Measurements from ENCODE around the gene LIMCH1.

DNA sequence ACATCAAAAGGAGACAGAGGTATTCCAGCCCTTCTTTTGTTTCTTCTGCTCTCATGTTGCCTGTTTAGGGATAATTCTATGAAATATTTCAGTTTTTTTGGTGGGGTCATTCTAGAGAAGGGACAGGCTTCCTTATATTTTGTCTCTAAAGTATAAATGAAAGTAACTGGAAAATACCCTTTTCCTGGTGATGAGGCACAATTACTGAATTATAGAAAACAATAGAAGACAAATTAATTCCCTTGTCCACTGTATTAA, 36.5 kb upstream of the LIMCH1 start:
- PRO-cap, 3 experiments: no peak in any of the 3 experiments
- RAMPAGE, long total RNA: no peak

- PRO-cap, 3 experiments: no peak in any of the 3 experiments
- RAMPAGE, long total RNA: no peak
Observed at GRCh38 chr4:41514935-41515626, 22.9 kb upstream of the LIMCH1 start.

GRCh38 chr4:41537826-41538641, at the start of gene LIMCH1:
TSS of gene LIMCH1 (plus strand) at chr4:41538157.
- PRO-cap, 3 experiments: no peak in any of the 3 experiments
- RAMPAGE, long total RNA: no peak

DNA sequence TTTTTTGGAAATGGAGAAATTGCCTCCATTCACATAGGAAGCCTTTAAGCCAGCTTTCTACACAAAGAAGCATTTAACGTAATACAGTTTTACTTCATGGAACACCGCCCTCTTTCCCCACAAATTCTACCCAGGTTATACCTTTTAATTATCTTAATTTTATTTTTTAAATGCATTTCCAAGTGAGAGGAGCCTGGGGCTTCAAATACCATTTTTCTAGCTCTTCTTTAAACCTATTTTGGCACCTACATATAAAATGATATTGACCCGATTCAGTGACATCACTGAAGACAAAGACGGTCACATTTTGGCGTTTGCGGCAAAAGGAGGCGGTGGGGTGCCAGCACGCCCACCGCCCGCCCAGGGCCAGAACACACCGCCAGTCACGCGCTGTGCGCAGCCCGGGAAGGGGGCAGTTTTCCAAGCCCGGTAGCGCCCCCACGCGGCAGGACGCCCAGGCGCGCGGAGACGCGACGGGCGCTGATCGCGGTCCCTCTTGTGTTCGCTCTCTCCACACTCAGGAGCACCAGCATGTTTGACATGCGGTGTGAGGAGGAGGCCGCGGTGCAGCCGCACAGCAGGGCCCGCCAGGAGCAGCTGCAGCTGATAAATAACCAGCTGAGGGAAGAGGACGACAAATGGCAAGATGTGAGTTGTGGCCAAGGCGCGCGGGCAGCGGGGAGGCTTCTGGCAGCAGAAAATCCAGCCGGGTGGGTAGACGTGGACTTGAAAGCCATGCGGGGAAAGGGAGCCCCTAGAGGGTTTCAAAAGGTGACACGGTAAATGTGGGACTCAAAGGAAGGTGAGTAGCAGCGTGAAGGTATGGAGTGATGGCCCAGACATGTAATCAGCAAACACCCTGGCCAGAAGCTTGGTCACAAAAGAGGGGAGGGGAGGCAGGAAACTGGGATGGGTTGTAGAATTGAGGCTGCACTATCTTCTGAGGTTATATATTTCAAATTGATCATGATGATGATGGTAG, 104.3 kb downstream of the PHOX2B start:
- PRO-cap, 3 experiments: no peak in any of the 3 experiments
- RAMPAGE, long total RNA: no peak

DNA sequence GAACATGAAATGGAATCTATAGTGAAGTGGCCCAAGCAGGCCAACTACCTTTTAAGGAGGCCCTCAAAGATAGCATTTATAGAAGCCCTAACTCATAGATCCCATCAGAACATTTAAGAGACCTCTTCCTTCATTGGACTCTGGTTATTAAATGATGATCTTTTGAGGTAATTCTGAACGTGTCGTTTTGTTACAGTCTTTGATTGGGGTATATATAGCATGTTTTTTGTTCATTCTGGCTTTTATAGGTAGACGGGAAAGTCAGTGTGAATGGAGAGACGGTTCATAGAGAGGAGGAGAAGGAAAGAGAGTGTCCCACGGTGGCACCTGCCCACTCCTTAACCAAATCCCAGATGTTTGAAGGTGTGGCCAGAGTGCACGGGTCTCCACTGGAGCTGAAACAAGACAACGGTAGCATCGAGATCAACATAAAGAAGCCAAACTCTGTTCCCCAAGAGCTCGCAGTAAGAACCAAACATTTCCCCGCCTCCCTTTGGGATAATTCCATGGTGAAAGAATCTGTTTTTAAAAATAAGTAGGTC, 98.3 kb downstream of the PHOX2B start:
- PRO-cap, 3 experiments: no peak in any of the 3 experiments
- RAMPAGE, long total RNA: no peak

GRCh38 chr4:41956857-41957784, 21.9 kb downstream of the TMEM33 start:
- PRO-cap, 3 experiments: no peak in any of the 3 experiments
- RAMPAGE, long total RNA: no peak

GRCh38 chr4:41991346-41991756, 1.0 kb downstream of the SLC30A9 start:
- PRO-cap, 3 experiments: no peak in any of the 3 experiments
- RAMPAGE, long total RNA: no peak

DNA sequence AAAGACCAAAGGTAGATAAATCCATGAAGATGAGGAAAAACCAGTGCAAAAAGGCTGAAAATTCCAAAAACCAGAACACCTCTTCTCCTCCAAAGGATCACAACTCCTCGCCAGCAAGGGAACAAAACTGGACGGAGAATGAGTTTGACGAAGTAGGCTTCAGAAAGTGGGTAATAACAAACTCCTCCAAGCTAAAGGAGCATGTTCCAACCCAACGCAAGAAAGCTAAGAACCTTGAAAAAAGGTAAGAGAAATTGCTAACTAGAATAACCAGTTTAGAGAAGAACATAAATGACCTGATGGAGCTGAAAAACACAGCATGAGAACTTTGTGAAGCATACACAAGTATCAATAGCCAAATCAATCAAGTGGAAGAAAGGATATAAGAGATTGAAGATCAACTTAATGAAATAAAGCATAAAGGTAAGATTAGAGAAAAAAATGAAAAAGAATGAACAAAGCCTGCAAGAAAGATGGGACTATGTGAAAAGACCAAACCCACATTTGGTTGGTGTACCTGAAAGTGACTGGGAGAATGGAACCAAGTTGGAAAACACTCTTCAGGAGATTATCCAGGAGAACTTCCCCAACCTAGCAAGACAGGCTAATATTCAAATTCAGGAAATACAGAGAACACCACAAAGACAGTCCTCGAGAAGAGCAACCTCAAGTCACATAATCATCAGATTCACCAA, 52.9 kb downstream of the SLC30A9 start:
- PRO-cap, 3 experiments: no peak in any of the 3 experiments
- RAMPAGE, long total RNA: no peak

DNA sequence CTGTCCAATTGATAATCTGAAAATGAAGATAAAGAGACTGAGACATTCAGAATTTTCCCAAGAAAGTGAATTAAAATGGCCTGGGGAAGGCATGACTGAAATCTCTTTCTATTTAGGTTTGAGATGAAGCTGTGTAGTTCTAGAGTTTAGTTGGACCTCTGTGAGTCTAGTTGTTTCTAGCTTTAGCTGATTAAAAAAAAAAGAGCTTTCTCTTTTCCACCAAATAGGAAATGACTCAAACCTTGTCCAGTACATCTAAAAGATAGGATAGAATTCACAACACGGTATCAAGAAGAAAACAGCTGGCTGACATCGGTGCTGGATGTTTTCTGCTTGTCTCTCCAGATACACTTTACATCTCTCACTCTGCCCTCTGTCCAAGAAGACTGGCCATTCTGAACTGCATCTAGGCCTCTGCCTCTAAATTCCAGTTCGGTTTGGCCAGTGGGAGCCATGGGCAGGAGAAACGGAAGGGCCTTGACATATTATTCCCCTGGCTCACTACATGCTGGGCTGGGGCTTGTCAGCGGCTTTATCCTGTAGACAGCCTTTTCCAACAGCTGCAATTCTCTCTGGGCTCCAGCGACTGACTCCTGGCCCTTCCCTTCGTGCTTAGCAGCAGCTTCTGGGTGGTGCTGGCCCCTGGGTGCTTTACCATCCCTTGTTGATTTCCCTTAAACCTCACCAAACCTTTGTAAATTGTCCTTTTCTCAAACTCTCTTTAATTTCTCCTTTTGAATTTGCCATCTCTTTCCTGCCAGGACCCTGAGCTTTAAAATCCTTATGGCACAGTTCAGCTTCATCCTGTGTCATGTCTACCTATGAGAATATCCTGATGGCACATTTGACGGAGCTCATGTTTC, 57.3 kb upstream of the SHISA3 start:
- PRO-cap, 3 experiments: no peak in any of the 3 experiments
- RAMPAGE, long total RNA: no peak

GRCh38 chr4:42398723-42399483, 1.6 kb downstream of the SHISA3 start:
- PRO-cap, 3 experiments: no peak in any of the 3 experiments
- RAMPAGE, long total RNA: no peak

- PRO-cap, 3 experiments: no peak in any of the 3 experiments
- RAMPAGE, long total RNA: no peak
Observed at GRCh38 chr4:42605032-42606149, 51.5 kb downstream of the ATP8A1 start.

DNA sequence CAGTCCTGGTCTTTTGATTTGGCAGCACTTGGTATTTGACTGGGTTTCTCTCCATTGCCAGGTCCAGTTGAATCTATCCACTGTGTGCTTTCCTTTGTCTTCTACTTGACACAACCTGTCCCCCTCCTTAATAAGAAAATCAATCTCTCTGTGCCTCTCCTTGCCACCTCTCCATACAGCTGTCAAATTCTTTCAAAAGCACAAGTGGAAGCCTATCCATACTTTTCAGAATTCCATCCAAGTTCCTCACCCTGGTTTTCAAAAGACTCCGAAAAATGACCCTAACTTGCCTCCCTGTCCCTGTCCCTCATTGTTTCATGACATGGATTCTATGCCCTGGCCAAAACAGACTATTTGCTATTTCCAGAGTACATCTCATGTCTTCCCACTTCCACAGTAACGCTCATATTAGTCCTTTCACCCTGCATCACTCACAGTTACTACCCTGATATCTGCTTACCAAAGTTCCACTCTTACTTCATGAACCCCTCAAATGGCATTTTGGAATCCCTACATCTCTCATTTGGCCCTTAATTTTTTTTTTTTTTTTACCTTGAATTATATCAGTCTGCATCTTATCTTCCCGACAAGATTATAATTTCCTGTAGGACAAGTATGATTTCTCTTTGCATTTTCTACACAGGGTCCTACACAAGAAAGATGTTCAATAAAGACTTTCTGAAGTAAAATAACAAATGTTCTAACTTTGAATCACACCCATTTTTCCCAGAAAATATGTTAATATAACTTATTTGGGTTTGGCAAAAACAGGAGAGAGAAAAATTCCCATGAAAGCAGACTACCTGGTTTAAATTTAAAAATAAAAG, 47.1 kb downstream of the ATP8A1 start:
- PRO-cap, 3 experiments: no peak in any of the 3 experiments
- RAMPAGE, long total RNA: no peak

DNA sequence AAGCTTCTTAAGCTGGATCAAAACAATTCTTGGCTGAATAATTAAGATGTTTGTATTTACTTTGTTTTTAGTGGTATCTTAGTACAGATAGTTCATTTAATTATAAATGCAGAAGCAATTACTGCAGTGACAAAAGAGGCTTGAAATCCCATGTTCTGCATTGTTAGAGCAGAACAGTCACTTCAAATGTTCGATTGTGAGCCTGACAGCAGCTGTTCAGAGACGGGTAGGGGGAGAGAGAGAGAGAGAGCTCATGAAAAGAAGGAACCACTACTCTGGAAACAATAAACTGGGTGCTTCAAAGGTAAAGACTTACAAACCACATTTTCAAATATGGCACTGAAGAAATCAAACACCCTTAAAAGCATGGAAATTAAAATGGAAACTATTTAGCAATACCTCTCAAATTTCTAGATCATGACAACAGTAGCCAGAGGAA, 20.7 kb downstream of the ATP8A1 start:
- PRO-cap, 3 experiments: no peak in any of the 3 experiments
- RAMPAGE, long total RNA: no peak

DNA sequence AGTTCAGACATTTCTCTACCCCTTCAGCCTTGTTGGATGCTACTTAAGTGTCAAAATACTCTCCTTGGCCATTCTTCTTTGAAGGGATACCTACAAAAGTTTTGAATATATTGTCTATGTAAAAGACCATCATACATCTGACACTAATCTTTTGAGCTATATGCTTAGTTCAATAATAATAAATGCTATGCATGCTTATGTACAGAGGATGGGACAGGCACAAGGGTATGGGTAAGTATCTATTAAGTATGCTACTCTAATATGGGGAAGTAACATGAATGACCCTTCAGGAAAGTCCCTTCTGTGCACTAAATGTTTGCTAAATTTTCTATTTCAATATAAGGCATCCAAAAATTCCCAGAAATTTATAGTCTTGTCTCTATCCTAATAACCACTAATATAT, 19.1 kb downstream of the ATP8A1 start:
- PRO-cap, 3 experiments: no peak in any of the 3 experiments
- RAMPAGE, long total RNA: no peak

- PRO-cap, 3 experiments: no peak in any of the 3 experiments
- RAMPAGE, long total RNA: no peak
Observed at GRCh38 chr4:45350361-45350931, 624.1 kb upstream of the GNPDA2 start.

- PRO-cap, 3 experiments: no peak in any of the 3 experiments
- RAMPAGE, long total RNA: no peak
Observed at GRCh38 chr4:45476776-45477136, 647.1 kb downstream of the GABRG1 start.

- PRO-cap, 3 experiments: no peak in any of the 3 experiments
- RAMPAGE, long total RNA: no peak
Observed at GRCh38 chr4:47704791-47705235, 133.1 kb downstream of the CORIN start.

- PRO-cap, 3 experiments: no peak in any of the 3 experiments
- RAMPAGE, long total RNA: no peak
Observed at GRCh38 chr4:47830910-47831702, 6.8 kb downstream of the CORIN start.

GRCh38 chr4:48047815-48048488, 31.4 kb downstream of the NIPAL1 start:
- PRO-cap, 3 experiments: no peak in any of the 3 experiments
- RAMPAGE, long total RNA: no peak

DNA sequence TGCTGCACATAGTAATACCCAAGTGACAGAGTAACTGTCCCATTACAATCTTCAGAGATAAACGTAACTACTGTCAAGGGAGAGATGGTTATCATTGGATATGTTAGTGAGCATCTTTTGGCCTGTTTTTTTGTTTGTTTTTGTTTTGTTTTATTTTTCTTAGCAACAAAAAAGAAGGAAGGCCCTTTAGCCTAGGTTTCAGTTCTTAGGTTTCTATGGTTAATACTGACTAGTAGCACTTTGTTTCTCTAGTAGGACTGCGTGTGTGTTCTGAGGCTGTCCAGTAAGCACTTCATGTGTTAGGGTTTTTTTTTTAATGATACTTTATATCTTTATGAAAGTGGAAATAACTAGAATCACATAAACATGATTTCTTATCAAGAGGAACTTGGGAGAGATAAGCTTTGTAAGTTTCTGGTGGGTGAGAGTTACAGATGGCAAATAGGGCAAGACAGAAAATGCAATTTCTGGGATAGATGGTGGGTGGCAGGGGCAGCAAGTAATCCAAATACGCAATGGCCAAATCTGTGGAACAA, 59.5 kb upstream of the TXK start:
- PRO-cap, 3 experiments: no peak in any of the 3 experiments
- RAMPAGE, long total RNA: no peak